ENCODE data around the genes SF1 and MEN1.

DNA sequence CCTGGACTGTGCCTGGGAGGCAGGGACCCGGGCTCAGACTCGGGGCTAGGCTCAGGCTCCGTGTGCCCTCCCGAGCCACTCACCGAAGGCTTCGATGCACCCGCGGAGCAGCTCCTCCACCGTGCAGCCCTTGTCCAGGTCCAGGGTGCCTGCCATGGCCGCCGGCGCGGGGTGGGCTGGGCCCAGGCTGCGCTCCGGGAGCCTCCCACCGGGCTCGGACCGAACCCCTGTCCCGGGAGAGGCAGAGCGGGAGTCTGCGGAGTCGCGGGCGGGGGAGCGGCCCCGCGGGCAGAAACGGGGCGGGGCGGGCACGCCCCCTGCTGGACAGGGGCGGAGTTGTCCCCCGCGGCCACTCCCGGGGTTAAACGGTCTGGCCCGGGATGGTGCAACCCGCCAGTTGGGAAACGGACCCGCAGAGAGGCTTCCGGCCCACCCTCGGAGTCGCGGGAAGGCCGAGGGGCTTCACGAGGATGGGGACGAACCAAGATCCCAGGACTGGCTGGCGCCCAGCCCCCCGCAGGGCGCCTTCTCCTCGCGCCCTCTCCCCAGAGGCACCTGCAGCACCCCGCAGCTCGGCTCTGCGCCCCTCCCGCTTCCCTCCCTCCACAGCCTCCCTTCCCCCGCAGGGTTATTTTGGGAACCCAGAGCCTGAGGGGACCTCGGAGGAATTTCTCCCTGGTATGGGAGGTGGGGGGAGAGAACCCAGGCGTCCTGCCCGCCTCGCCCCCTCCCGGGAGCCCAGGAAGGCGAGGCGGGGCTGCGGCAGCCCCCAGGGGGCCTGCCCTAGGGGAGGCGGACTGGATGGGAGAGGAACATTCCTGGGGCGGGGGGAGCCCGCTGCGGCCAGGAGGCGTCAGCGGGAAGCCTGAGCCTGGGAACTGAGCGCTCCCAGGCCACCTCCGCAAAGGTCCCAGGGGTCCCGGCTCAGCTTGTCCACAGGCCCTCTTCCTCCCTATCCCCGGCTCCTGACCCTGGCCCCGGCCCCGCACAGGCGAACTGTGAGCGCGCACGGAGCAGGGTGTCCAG lies 918 bp downstream of the RASGRP2 start:
- RRBS, 2 experiments: 1 to 8% methylated on average over 13 to 23 of the region's 81 CpGs

GRCh38 chr11:64765215-64766248 lies 5.8 kb upstream of the PYGM start:
- RRBS, 2 experiments: 84 to 87% methylated on average over 8 of the region's 60 CpGs

GRCh38 chr11:64767295-64767720 lies 7.5 kb upstream of the PYGM start:
- RRBS, 2 experiments: no CpG with 5 or more reads among the region's 5 CpGs

DNA sequence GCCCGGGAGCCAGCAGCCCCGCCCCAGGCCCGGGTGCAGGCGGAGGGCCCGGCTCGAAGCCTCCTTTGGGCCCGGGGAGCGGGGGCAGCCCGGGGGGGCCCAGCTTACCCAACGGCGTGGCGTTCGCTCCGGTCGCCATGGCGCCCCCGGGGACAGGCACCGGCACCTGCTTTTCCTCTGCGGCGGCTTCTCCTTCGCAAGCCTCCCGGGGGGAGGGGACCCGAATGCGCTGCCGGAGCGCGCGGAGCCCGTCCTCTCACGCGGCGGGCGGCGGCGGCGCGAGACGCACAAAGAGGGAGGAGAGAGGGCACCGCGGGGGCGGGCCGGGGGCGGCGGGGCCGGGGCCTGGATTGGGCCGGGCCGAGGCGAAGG lies at the start of gene SF1:
Gene SF1, minus strand, starts transcription at position 289 of the 372 bp plus-strand sequence.
- RRBS, 2 experiments: 2 to 5% methylated on average over 23 of the region's 48 CpGs

- RRBS, 2 experiments: no CpG with 5 or more reads among the region's 12 CpGs
Measured at GRCh38 chr11:64801501-64802202, 1.4 kb downstream of the MAP4K2 start.

DNA sequence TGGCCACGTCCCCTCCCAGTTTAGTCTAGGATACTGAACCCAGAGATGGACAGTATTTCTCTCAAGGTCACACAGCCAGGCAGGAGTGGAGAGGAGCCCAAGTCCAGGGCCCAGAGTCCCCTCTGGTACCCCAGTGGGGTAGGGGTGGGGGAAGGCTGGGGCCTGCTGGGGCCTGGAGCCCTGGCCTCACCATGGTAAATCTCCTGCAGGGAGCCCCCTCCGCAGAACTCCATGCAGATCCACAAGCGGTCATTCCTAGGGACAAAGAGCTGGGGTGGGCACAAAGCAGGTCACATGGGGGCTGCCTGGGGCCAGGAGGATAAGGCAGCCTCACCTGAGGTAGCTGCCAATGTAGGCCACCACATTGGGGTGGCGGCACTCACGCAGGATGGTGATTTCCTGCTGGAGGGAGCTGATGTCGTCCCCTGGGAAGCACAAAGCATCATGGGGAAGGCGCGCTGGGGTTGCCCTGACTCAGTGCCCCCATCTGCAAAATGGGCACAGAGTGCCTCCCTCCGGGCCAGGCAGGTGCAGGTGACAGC lies 714 bp downstream of the MAP4K2 start:
- RRBS, 2 experiments: no CpG with 5 or more reads among the region's 9 CpGs

DNA sequence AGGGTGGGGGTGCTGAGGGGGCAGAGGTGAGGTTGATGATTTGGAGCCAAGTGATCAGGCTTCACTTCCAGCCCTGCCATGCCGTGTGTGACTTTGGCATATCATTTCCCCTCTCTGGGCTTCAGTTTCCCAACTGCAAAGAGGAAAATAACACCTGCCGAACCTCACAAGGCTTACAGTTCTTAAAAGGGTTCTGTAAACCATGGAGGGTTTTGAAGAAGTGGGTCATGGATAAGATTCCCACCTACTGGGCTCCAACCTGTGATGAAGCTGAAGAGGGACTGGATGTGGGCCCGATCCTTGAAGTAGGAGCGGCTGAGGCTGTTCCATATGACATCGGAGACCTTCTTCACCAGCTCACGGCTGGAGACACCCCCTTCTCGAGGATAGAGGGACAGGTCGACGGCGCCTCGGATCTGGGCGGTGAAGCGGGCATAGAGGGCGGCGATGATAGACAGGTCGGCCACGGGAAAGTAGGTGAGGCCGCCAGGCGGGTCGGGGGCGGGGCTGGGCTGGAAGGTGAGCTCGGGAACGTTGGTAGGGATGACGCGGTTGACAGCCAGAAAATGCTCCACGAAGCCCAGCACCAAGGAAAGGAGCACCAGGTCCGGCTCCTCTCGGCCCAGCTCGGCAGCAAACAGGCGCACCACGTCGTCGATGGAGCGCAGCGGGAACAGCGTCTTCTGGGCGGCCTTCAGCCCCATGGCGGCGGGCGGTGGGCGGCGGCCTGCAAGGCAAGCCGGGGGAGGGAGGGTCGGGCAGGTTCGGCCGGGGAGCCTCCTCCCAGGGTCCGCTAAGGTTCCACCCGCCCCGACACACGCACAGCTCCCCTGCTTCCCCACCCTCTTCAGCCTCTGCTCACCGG lies 713 bp downstream of the MEN1 start:
- RRBS, 2 experiments: 3 to 6% methylated on average over 3 to 13 of the region's 51 CpGs

DNA sequence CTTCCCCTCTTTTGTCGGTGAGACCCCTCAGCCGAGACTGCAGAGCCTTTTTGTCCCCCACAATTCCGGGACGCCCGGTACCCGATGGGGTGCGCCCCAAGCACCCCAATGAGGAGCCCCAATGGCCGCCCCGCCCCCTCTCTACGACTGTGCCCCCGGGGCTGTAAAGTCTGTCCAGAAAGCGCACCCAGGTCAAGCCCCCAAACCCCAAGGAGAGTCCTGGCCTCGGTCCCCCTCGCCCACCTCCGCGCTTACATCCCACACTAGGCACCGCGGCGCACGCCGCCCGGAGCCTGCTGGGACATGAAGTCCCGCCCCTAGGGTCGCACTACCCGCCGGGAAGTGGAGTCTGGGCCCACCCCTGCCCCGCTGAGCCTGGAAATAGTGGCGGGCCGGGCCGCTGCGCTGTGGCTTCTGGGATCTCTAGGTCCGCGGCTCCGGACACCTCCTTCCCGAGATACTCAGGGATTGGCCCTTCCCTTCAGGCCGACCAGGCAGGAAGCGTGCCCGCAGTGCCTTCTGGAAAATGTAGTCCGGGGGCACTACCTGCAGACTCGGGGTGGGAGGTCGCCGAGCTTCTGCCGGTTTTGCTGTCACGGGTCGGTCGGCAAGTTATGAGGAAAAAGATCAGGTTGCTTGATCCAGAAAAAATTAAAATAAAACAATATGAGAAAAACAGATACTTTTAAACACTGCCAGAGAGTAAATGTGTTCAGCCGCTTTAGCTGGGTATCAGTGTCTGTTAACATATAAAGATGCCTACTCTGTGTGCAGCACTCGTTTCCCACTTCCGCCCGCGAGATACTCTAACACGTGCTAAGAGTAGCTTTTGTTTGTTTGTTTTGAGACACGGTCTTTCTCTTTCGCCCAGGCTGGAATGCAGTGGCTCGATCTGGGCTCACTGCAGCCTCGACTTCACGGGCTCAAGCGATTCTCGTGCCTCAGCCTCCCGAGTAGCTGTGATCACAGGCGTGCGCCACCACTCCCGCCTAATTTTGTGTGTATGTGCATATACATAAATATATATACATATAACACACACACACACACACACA lies at the start of gene MEN1:
Gene MEN1, minus strand, starts transcription at position 281 of the 1,055 bp plus-strand sequence.
- RRBS, 2 experiments: under 1 to 6% methylated on average over 31 to 36 of the region's 63 CpGs

DNA sequence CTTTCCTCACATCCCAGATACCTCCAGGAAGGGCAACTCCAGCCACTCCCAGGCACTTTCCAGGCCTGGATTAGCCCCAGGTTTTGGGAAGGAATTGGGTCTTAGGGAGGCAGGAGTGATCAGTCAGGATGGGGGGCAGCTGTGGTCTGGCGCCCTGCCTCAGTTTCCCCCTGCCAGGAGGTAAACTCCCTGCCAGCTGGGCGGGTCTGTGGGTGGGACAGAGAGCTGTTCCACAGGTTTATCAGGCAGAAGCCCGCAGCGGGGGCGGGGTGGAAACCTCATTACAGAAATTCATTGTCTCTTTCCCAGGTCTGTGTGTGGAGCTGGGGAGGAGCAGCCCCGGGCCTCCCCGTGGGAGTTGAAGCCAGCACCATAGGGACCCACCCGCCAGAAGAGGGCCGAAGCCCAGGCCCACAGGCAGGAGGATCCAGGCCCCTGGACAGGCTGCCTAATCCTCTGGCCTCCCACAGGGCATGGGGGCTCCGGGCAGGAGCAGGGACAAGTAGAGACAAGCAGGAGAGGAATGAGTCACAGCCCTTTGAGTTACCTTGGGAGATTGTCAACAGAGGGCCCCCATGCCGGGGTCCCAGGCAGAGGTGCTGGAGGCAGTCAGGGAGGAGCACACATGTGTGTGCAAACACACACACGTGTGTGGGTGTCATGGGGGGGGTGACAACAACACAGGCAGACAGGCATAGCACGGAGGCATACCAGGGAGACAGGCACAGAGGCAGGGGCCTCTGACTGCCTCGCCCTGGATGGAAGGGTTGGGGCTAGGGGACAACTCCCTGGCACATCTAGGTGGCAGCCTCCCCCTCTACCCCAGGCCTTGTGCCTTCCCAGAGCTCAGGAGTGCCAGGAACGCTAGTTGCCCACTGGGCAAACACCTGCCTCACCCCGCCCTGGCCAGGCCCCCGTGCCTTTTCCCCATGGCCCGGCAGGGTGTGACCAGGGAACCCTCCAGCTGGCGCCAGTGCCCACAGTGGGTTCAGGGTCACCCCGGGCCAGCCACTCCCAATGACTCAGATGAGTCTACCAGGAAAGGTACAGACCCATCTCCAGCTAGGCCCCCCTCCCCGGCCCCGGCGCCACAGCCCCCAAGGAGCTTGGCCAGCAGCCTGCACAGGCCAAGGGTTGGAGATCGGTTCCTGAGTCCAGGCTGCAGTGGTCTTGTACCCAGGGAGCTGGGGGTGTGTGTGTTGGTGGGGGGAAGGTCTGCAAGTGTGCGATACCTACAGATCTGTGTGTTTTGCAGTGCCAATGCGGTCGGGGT lies 1.3 kb downstream of the CDC42BPG start:
- RRBS, 2 experiments: 33 to 42% methylated on average over 6 of the region's 27 CpGs

DNA sequence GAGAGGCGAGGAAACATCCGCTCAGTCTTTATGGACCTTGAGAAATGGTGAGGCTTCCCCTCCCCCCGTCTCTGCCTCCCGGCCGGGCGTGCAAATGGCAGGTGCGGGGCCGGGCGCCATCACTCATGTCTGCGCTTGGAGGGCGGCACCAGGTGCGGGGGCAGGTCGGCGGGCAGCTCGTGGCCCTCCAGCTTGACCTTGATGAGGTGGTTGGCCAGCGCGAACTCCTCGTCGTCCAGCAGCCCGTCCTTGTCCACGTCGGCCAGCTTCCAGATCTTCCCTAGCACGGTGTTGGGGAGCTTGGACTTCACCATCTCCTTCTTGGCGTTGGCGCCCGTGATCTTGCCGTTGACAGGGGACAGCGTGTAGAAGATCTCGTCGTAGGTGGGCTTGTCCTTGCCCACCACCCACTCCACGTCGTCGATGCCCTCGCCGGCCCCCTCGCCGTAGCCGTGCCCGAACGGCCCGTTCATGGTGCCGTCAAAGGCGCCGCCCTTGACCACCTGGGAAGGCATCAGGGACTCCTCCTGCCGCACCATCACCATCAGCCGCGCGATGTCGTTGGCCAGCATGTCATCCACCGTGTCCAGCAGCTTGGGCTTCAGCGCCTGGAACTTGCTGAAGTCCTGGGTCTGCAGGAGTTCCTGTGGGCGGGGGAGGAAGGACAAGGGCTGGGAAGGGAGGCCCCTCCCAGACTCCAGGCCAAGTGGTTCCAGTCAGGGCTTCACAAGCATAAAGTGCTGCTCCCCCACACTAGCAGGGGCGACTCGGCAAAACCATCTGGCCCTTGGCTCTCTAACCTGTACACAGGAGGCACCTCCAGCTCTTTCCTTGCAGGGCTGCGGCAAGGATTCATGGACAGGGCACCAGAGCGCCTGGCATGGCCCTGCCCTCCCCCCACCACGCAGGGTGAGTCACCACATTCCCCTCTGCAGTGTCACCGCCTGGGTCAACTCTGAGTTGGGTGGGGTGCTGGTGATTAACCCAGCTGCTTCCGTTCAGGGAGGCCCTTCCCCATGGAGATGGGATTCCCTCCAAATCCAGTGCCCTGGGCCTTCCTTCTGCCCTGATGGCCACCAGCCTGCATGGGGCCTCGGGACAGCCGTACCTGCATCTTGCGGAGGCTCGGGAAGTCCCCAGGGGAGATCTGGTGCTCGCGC lies 10.1 kb upstream of the CDC42BPG start:
- RRBS, 2 experiments: no CpG with 5 or more reads among the region's 65 CpGs

GRCh38 chr11:64855374-64855829 lies 10.9 kb upstream of the CDC42BPG start:
- RRBS, 2 experiments: no CpG with 5 or more reads among the region's 11 CpGs

- RRBS, 2 experiments: no CpG with 5 or more reads among the region's 4 CpGs
Measured at GRCh38 chr11:64875725-64875893, 2.8 kb downstream of the EHD1 start.

- RRBS, 2 experiments: 85 to 90% methylated on average over 5 to 7 of the region's 24 CpGs
Measured at GRCh38 chr11:64926550-64927172, 2.2 kb downstream of the PPP2R5B start.

- RRBS, 2 experiments: no CpG with 5 or more reads among the region's 12 CpGs
Measured at GRCh38 chr11:64931217-64931929, 4.3 kb downstream of the GPHA2 start.

DNA sequence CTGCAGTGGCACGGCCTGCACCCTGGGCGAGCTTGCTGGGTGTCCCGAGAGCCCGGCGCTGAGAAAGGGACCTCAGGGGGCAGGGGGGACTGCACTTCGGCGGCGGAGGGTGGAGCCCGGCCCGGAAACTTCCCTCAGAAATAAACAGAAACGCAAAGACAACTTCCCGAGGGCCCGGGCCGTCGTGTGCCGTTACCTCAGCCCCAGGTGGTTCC lies 320 bp downstream of the MAJIN start:
- RRBS, 2 experiments: 34 to 36% methylated on average over 12 to 14 of the region's 16 CpGs

- RRBS, 2 experiments: no CpG with 5 or more reads among the region's 25 CpGs
Measured at GRCh38 chr11:65013116-65013942, 631 bp upstream of the ARL2 start.

GRCh38 chr11:65077388-65077898 lies 6.4 kb downstream of the CDCA5 start:
- RRBS, 2 experiments: no CpG with 5 or more reads among the region's 7 CpGs

- RRBS, 2 experiments: no CpG with 5 or more reads among the region's 9 CpGs
Measured at GRCh38 chr11:65088436-65088763, 510 bp downstream of the TMEM262 start.

DNA sequence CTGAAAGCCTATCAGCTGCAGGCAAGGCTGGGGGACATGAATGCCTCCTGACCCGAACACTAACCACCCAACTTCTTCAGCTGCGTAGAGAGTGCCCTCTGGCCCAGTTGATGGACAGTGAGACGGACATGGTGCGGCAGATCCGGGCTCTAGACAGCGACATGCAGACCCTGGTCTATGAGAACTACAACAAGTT lies 802 bp downstream of the VPS51 start:
- RRBS, 2 experiments: no CpG with 5 or more reads among the region's 6 CpGs

DNA sequence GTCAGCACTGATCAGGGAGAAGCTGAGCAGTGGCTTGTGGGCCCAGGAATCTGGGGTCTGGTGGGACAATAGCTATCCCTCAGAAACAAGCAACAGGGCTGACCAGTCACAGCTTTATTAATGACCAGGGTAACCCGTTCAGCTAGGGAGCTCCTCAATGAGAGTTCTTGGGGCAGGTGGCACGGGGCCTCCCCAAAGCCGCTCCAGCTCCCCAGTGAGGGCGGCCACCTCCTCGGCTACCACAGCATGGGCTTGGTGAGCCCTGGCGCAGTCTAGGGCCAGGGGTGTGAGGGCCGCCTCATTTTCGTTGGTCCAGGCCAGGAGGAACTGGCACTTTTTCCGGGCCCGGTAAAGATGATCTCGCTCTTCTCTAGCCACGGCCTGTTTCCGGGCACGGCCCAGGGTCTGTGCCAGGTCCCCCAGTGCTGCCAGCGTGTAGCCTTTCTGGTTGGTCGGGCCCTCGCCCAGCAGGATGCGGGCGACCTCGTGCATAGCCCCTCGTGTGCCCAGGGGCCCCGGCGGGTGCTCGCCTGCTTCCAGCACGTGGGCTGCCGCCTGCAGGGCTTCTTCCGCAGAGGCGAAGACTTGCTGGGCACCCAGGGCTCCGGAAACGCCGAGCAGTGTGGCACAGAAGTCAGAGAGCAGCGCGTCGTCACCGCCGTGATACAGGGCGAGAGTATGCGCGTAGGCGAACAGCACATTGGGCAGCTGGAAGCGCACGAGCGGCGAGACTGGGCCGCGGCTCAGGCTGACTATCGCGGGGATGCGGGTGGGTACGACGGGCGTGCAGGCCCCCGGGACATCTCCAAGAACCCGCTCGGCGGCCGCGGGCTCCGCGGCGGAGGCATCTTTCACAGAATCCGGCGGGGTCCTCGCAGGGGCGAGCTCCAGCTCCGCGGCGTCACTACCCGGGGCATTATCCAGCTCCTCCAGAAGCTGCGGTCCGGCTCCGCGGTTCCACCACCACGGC lies 912 bp downstream of the ZNHIT2 start:
- RRBS, 2 experiments: 3 to 9% methylated on average over 30 to 34 of the region's 74 CpGs